Vermiform appendix (tissue), 1 donor: ENCODE results near the genes AQP3, UBAP1 and NUDT2.

DNA sequence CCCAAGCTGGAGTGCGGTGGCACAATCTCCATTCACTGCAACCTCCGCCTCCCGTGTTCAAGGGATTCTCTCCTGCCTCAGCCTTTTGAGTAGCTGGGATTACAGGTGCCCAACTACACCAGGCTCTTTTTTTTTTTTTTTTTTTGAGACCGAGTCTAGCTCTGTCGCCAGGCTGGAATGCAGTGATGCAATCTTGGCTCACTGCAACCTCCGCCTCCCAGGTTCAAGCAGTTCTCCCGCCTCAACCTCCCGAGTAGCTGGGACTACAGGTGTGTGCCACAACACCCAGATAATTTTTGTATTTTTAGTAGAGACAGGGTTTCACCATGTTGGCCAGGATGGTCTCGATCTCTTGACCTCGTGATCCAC lies 20.0 kb downstream of the AQP7 start:
- PRO-cap = no peak

GRCh38 chr9:33415444-33416069 lies 13.2 kb upstream of the AQP7 start:
- PRO-cap = bidirectional peak, plus-strand start at chr9:33415876, minus-strand start at chr9:33415539

DNA sequence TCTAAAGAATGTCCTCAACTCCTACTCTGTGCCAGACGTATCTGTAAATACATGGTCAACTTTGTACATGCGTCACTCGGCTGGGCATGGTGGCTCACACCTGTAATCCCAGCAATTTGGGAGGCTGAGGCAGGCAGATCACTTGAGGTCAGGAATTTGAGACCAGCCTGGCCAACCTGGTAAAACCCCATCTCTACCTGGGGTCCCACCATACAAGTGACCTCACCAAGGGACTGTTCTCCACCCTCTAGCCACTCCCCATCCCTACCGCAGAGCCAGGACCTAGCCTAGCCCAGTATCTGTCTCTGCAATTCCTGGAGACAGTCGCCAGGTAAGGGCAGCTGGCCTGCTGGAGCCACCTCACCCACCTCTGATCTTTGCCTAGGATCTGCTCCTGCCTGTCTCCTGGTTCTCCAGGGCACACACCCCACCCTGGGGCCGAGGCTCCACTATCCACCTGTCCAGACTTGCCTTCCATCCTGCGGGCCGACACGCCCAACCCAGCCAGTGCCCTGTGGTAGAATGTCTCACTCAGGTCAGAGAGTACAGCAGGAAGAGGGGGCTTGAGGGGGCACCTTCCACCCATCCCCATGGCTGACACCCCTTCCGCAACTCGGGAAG lies 15.6 kb upstream of the AQP7 start:
- PRO-cap = no peak

- PRO-cap = no peak
Observed at GRCh38 chr9:33442742-33443621, 4.4 kb downstream of the AQP3 start.

DNA sequence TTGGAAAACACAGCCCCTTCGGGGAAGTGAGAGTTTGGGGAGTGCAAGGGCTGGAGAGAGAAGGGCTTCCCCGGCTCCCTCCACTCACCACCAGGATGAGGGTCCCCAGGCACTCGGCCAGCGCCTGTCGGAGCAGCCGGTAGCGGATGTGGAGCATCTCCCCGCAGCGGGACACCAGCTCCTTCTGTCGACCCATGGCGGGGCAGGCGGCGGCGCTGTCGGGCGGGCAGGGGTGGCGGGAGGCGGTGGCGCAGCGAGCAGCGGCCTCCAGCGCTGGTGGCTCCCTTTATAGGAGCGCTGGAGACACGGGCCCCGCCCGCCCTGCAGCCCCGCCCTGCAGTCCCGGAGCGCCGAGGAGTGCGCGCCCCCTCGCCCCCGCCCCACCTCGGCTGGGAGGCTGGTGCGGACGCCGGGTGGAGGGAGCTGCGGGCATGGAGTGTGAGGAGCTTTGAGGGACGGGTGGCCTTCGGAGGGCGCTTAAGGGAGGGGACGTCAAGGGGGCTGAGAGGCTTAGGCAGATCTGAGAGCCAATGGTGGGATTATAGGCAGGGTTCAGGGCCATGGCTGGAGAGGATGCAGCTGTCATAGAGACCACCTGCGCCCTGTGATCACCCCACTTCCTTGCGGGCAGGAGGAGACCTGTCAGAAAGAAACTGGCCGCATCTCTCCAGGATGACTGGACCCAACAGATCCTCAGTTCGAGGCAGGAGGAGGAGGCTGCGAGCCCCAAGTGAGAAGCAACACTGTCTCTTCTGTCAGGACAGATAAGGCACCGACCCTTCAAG lies at the start of gene AQP3:
AQP3 (minus strand) TSS at position 259 of the 785 bp plus-strand sequence.
- PRO-cap = bidirectional peak, plus-strand start at position 383 of the sequence, minus-strand start at position 259 of the sequence

GRCh38 chr9:33506565-33506941 lies 17.5 kb upstream of the ANKRD18B start:
- PRO-cap = no peak

GRCh38 chr9:33510623-33511345 lies 13.3 kb upstream of the ANKRD18B start:
- PRO-cap = bidirectional peak, plus-strand start at chr9:33510924, minus-strand start at chr9:33510936; bidirectional peak, plus-strand start at chr9:33511150, minus-strand start at chr9:33511166

GRCh38 chr9:33523367-33523883 lies 626 bp upstream of the ANKRD18B start:
- PRO-cap = no peak

DNA sequence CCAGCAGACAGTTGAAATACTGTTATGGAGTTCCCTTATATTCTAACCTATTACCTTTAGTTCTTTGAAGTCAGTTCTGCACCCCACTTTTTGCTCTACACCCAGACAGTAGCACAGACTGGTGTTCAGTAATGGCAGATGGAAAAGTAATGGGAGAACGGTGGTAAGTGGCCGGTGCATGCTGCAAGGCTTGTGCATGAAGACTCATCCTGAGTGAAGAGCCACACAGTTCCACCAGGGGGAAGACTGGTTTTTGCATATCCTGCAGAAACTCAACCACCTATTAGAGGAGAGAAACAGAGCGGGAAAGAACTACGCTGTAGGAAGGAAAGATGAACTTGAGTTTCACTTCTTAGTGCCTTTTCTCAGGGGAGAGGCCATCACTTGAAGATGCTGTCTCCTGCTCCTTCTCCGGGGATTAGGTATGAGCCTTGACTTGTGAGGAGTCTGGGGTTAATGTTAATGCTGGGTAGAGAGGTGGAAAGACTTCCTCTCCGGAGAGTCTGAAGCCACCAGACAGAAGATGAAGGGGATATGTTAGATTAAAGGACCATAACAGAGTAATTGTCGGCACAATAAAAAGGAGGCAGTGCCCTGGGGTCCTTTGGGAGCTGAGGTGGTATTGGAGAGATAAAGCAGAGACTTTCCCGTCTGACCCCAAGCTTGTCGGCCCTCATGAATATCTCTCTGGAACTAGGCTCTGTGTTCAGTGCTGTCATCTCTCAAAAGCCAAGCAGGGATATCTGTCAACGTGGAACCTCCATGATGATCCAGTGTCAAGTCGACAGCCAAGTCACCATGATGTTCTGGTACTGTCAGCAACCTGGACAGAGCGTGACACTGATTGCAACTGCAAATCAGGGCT lies 9.3 kb upstream of the PRSS3 start:
- PRO-cap = no peak

GRCh38 chr9:33816182-33816819 lies 659 bp upstream of the UBE2R2 start:
- PRO-cap = bidirectional peak, plus-strand start at chr9:33816613, minus-strand start at chr9:33816461

GRCh38 chr9:33932013-33932636 lies 115.2 kb downstream of the UBE2R2 start:
- PRO-cap = no peak

DNA sequence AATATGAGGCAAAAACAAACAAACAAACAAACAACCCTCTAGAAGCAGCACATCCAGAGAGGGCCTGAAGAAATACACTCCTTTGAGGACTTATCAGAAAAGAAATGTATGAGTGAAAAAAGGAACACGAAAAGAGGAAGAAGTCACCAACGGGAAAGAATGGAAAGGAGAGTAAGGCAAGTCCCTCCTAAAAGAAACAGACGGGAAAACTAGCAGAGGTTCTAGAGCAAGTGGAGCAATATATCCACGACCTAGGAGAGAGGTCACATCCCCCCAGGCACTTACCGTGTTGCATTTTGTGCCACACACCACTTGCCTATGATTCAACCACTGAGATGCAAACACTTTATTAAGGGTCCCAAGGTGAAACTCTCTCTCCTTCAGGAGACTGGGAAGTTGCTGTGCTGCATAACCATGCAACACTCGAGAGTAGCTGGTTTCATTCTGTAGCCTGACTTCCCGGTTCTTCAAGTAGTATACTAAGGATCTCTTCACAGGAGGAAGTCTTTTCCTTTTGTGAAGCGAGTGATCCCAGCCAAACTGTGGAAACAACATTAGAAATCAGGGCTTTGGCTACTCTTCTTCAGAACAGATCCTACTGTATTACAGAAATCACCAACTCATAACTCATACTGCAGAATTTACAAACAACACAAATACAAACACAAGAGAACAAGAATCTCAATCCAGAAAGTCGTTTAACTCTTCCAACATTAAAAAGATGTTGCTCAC lies 1.6 kb downstream of the DCAF12 start:
- PRO-cap = no peak

DNA sequence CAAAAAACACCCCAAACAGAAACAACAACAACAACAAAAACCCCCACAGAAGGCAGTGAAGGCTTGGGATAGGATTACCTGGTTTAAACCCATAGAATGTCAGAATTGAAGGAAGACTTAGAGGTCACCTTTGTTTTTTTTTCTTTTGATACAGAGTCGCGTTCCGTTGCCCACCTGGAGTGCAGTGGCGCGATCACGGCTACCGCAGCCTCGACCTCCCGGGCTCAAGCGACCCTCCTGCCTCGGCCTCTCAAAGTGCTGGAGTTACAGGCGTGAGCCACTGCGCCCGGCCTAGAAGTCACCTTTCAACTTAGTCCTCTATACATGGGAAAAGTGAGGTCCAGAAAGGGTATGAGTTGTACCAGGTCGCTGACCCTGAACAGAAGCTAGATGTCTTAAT lies 508 bp upstream of the UBAP1 start:
- PRO-cap = bidirectional peak, plus-strand start at position 352 of the sequence, minus-strand start at position 304 of the sequence

- PRO-cap = bidirectional peak, plus-strand start at chr9:34179050, minus-strand start at chr9:34178860; bidirectional peak, plus-strand start at chr9:34179316, minus-strand start at chr9:34179378
Observed at GRCh38 chr9:34178735-34179706, at the start of gene UBAP1. Gene UBAP1, plus strand, starts transcription at chr9:34179043.

DNA sequence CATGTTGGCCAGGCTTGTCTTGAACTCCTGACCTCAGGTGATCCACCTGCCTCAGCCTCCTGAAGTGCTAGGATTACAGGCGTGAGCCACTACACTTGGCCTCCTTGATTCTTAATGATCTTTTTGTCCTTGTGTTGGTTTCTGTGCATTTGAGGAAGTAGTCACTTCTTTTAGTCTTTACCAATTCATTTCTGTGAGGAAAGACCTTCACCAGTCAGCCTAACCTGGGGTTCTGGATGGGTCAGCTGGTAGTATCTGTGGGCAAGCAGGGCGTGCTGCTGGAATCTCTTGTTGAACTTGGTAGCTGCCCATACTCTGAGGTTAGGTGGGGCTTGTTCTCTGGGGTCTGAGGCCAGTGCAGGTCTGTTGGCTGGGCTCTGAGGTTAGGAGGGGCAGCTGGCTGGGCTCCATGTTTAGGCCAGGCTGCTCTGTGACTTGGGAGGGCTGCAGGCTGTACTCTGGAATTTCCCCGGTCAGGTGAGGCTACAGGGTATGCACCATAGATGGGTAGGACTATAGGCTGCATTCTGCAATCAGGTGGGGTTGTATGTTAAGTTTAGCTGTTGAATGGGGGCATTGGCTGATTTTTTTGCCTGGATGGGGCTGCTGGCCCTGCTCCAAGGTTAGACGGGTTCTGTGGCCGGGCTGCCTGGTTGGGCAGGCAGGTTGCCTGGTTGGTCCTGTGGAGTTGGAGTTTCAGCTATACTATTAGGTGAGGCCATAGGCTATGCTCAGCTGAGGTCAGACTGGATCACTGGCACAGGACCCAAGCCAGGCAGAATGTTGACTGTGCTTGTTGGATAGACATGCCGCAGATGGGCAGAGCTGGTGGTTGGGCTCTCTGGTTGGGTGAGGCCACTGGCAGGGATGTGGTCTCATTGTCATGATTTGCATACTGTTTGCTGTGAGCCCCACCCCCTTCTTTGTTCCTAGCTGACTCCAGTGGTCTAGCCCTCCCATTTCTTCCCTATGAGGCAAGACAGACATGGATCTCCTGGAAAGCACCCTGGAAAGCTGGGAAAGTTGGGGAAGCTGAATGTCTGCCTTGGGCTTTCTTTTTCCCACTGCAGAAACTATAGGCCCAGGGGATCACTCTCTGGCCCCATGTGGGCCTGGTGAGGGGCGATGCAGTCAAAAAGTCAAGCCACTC lies 19.3 kb downstream of the UBAP1 start:
- PRO-cap = no peak

GRCh38 chr9:34202798-34203411 lies 24.1 kb downstream of the UBAP1 start:
- PRO-cap = no peak

- PRO-cap = no peak
Observed at GRCh38 chr9:34233624-34234057, 54.8 kb downstream of the UBAP1 start.

GRCh38 chr9:34254596-34254966 lies 74.5 kb downstream of the KIF24 start:
- PRO-cap = no peak

DNA sequence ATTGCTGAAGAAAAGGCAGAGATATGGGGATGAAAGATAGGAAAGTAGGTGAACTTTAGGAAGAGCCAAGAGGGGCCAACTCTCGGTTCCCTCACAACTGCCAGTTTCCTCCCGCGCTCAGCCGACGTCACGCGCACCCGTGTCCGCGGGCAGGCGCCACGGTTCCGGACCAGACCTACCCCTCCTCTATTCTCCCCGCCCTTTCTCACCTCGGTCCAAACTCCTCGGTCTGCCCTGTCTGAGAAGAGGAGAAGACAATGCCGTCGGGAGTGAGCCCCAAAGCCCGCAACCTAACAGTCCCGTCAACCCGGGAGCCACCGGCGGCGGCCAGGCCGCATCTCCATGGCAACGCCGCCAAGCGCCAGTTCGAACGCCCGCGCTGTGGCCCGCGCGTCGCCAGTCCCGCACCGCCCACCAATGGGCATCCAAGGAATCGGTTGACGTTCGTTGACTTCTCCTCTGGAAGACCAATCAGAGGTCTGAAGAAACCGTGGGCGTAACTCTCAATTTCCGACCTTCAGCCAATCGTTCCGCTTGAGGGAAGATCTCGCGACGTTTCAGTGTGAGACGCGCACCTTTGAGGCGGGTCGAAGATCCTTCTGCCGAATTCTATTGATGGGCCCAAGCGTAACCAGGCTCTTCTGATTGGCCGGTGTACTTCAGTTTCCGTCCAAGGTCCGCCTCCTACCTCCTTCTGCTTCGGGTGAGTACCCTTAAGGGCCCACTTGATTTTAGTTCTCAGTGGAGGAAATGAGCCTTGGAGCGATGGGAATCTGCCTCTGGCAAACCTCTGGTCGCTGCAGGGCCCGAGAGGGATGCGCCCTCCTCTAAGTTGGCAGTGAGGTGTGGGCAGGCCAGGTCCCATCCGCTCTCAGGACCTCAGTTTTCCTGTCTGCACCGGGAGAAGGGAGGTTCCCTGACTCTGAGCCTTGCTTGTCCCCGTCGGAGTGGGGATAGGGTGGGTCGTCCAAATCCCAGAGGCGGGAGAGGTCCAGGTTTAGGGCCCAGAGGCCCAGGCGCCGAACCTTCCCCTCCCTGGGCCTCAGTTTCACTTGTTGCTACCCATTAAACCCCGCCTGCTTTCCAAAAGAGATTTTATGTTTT lies at the start of gene NUDT2:
NUDT2 (plus strand) TSS at position 673 of the 1,104 bp plus-strand sequence.
- PRO-cap = unidirectional peak, minus-strand start at position 99 of the sequence; bidirectional peak, plus-strand start at position 692 of the sequence, minus-strand start at position 344 of the sequence; unidirectional peak, plus-strand start at position 741 of the sequence; unidirectional peak, minus-strand start at position 944 of the sequence

DNA sequence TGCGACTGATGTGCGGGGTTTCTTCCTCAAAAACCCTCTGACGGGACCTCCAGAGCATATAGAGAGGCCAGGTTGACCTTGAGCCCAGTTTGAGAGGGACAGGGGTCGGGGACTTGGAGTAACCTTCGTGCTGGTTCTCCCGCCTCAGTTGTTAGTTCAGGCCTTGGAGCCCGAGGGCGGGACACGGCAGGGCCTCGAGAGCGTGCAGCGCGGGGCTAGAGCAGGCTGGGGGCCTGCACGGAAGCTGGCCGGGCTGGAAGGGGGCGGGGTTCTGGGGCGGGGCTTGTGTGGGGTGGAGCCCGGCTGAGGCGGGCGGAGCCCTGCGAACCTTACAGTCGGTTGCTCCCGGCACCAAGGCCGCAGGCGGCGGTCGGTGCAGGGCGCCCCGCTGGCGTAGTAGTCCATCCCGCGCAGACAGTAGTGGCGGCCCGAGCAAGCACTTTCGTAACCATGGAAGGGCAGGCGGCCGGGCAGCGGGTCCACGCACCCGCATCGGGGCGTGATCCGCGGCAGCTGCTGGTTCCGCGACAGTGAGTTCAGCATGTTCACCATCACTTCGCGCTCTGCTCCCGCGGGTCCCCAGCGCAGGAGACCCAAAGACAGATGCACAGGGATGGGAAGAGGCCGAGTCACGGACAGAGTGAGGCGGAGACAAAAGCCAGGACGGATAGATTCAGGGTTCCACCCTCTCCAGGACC lies 4.0 kb upstream of the MYORG start:
- PRO-cap = bidirectional peak, plus-strand start at position 362 of the sequence, minus-strand start at position 217 of the sequence